ENCODE measurements around a stretch of chr1.

GRCh38 chr1:56447624-56448373, 131.6 kb downstream of the PLPP3 start:
- PRO-cap, 2 experiments, result no peak in any of the 2 experiments

GRCh38 chr1:56450173-56450739, 129.1 kb downstream of the PLPP3 start:
- PRO-cap, 2 experiments, result no peak in any of the 2 experiments

DNA sequence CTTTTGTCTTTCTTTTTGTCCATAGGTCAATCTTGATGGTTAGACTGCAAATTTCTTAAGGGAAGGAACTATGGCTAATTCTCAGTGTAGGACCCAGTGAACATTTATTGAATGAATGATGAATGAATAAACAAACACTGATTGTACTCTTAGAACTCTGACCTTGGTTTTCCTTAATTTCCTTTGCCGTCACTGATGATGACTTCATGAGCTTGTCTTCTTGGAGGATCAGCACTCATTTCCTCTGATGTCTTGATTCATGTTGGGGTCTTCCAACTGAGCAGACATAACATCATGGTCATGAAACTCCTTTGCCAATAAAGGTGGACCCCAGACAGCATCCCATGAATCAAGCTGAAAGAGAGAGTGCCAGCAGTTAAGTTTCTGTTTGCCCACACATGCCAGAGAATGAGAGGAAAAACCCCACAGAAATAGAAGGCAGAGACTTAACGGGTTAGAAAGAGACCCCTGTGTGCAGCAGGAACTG, 96.2 kb downstream of the PLPP3 start:
- PRO-cap, 2 experiments, result no peak in any of the 2 experiments

- PRO-cap, 2 experiments, result no peak in any of the 2 experiments
Observed at GRCh38 chr1:56559696-56560272, 19.6 kb downstream of the PLPP3 start.

DNA sequence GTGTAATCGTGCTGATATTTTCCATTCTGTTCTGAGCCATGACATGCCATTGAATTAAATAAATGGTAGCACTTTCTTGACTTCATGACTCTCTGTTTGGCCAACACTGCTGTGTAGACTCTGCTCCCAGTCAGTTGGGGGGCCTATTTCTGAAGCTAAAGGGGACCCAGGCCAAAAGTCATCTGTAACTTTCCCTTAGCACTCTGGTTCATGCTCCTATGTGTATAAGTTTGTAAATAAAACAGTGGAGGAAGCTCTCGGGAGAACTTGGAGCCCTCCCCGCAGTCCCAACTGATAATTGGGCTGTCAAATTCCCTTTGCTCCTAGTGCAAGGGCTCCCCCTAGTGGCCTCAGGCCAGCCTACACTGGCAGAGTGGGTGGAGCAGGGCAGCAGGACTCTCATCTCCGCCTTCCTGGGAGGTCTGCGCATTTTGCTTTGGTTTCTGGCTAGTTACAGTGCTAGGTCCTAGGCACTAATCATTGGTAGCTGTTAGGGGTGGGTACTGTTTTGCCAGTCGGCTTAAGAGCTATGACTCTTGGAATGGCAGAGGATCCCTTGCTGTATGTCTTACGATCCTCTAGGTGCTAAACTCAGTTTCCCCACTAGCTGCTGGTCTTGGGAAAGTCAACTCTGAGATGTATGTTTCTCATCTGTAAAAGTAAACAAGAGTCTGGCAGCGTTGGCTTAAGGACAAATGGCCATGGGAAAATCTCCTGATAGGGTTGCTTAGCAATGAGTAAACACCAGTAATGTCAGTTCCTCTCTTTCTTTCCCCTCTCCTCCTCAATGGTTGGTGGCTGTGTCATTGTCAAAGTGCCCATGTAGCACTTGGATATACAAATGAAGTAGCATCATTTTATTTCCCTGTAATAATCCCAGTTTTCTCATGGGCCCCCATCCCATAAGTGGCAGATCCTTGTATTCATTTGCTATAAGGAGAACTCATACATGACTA, 2.0 kb upstream of the FYB2 start:
- PRO-cap, 2 experiments, result no peak in any of the 2 experiments

DNA sequence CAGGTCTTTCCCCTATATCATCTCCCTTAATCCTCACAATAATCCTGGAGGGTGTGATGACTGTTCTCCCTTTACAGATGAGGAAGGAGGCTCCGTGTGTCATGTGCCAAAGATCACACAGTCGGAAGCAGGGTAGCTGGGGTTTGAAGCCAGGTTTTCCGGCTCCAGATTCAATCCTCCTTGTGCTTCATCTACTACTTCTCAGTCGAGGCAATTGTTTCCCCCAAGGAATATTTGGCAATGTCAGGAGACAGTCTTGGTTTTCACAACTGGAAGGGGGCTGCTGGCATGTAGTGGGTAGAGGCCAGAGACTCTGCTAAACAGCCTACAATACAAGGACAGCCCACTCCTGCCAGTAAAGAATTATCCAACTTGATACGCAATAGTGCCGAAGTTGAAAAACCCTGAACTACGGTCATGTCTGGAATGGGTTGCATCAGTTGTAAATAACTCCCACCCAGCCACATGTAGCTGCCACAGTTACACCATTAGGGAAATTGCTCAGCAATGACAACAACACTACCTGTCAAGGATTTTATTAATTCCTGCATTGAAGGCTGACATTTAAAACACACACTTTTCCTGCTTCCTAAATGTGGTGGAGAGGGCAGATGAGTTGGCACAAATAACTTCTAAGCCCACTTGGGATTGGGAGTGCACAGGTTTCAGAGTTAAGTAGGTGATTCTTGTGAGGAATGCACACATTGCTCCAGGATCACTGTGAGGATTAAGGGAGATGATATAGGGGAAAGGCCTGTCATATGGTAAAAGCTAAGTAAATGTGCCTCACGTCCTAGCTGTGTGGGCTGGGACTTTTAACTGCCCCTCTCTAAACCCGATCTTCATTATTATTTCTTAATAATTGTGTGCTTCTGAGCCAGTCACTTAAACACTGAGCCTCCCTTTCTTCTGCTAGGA, 54.3 kb downstream of the C8B start:
- PRO-cap, 2 experiments, result no peak in any of the 2 experiments

- PRO-cap, 2 experiments, result no peak in any of the 2 experiments
Observed at GRCh38 chr1:56966804-56967127, 951 bp upstream of the C8B start.

DNA sequence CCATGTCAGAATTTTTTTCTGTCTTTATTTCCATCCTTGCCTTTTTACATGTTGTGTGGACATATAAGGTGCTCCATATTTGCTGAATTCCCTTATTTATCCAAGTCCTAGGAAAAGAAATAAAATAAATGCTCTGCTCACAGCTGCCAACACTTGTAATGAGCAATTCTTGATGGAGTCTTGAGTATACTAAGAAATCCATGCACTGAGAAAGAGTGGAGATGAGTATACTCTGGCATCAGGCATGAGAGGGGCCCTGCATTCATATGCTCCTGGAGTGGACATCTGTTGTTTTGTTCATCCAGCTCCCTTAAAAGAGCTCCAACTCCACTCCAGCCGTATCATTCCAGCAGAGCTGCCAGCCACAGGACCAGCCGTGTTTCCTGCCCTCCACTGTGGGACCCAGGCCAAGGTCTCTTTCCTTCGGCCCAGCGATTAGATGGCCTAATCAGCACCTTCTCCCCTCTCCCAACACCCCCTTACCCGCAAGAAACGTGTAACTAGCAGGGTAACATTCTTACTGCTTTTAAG, 144.6 kb downstream of the OMA1 start:
- PRO-cap, 2 experiments, result no peak in any of the 2 experiments

DNA sequence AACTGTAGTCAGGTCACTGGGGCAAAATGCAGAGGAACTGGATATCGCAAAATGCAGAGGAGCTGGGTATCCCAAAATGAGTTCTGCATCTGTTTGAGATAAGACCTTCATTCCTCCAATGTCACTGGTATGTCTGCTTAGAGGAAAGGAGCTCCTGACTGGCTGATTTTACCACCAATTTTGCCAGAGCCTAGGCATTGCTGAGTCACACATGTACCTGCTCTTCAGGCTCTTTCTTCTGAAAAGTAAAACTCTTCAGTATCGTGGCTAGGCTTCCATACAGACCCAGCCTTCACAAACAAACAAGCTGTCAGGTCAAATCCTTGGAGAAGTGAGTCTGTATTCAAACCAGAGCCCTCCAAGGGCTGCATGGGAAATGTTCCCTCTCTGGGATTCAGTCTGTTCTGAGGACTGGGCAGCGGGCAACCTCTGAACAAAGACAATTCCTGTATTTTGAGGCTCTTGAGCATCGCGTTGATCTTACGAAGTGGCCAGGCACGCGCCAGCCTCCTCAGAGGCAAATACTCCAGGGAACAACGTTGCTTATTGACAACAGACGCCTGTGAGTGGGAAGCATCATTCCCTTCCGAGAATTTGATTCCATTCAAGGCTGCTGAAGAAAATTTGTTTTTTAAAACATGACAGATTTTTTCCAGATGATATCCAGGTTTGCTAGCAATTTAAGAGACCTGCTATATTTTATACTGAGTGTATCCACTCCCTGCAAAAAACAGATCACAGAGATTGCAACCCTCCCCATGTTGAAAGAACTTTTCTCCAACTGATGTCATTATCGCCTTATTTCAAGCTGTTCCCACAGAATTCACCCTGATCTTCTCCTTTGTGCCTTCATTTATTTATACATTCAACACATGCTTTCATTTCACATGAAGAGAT, 20.0 kb upstream of the TACSTD2 start:
- PRO-cap, 2 experiments, result no peak in any of the 2 experiments

DNA sequence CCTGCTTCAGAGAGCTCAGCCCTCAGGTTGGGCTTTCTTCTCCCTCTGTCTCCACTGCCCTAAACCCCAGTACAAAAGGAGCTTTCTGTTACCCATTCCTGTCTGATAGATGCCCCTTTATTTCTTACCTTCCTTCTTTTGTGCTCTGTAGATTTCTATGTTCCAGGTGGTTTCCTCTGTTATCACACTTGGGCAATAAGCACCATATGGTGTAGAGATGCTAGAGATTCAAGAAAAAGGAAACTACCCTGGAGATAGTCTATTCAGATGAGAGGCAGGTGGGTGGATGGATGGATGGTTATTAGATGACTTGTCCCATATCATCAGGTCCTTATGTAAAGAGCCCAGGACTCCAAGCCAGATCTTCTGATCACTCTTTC, 40.2 kb upstream of the TACSTD2 start:
- PRO-cap, 2 experiments, result no peak in any of the 2 experiments

GRCh38 chr1:58659358-58660097, 40.3 kb downstream of the MYSM1 start:
- PRO-cap, 2 experiments, result no peak in any of the 2 experiments

- PRO-cap, 2 experiments, result no peak in any of the 2 experiments
Observed at GRCh38 chr1:58755072-58756089, 28.5 kb downstream of the JUN start.

DNA sequence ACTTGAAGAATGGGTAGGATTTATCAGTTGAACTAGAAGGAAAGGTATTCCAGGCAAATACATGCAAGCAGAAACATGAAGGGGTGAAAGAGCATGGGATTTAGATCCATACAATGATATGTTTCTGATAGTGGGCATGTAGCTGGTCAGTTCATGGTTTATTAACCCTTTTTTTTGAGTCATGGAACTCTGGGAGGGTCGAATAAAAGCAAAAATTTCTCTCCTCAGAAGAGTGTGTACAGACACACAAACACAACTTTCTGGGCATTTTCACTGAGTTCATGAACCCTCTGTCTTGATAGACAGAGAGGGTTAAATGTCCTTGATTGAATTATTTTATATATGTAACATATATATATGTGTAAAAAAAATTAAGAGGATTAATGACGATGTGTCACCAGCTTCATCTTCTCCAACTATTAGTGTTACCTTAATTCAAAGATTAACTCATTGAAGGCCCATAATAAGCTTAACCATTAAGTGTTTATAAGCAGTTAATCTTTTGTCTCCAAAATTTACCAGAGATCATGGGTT, 4.7 kb downstream of the JUN start:
- PRO-cap, 2 experiments, result no peak in any of the 2 experiments

DNA sequence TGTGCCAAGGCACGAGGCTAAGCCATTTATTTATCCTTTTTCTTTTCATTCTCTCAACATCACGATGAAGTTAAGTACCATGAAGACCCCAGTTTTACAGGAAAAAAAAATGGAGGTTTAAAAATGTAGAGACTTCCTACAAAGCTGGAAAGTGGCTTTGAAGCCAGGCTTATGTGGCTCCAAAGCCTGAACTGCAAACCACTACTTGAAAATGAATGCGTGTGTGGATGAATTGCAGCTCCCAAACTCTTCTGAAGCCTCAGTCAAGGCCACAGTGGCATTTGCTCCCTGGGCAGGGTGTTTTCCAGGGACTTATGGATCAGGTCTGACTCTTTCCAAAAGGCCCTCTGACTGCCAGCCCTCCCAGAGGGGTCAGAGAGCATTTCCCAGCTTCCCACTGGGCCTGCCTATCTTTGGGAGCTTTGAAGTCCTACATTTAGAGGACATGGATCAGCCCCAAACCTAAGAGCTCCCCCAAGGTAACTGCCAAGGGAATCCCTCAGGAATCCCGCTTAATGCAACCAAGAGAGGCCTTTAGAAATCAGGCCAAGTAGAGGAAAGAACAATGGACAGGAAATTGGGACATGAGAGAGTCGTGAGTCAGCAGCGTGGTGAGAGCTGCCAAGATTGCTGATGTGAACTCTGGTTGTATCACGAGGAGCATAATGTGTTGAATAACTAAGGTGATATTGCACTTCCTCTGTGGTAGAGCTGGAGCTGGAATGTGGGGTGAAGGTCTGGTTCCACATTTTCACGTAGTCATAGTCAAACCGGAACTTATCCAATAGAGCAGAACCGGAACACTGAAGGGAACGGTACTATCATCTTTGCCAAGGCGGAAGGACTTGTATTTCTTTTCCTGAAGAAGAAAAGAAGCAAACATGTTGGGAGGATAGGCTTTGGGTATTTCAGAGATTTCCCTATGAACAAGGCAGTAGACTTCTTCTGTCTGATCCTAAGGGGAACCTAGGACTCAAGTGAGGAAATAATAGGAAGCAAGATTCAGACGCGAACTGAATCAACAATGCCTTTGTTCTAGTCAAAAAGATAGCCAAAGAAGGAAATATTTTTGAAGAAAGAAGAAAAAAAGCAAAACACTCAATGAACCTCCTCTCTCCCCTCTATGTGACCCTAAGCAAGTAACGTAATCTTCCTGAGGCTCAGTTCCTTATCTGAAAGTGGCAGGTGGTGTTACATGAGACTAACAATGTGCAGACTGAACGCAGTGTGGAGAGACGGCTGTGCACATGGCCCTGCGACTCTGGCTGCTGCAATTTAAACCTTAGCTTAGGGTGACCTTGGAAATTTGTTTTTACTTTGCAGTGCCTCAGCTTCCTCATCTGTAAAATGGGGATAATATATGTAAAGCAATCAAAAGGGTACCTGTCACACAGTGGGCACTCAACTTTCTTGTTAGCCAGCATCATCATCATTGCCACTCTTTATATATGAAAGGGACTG, 99.6 kb upstream of the JUN start:
- PRO-cap, 2 experiments, result no peak in any of the 2 experiments

- PRO-cap, 2 experiments, result no peak in any of the 2 experiments
Observed at GRCh38 chr1:58968290-58969141, 184.7 kb upstream of the JUN start.

GRCh38 chr1:59124108-59124548, 172.8 kb upstream of the FGGY start:
- PRO-cap, 2 experiments, result no peak in any of the 2 experiments

DNA sequence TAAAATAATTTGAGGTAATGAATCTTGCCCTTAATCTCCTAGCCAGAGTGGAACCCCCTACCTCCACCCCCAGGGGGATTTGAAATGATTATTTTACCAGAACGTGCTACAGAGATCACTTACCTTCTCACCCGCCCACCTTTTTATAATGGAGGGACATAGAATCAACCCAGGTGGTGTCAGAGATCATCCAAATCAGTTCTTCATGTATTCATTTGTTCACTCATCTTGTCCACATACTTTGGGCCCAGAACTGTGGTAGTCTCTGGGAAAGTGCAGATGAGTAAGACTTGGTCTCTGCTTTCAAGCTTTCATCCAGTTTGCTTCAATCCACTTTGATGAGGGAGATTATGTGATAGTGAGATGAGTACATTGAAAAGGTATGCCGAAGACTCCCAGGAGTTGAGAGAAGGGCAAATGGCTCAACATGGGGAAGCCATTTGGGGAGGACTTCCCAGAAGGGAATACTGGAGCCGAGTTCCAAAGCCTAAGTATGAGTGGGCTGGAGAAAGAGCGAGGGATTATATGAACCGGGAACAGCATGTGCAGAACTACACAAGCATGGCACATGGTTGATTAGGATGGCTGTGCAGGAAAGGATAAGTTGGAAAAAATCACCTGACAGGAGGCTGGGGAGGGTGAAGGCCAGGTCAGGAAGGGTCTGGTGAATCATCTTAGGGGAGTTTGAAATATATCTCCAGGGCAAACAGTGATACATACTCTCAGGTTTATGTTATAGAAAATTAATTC, 2.0 kb downstream of the FGGY start:
- PRO-cap, 2 experiments, result no peak in any of the 2 experiments

- PRO-cap, 2 experiments, result no peak in any of the 2 experiments
Observed at GRCh38 chr1:59487362-59487860, 190.5 kb downstream of the FGGY start.

DNA sequence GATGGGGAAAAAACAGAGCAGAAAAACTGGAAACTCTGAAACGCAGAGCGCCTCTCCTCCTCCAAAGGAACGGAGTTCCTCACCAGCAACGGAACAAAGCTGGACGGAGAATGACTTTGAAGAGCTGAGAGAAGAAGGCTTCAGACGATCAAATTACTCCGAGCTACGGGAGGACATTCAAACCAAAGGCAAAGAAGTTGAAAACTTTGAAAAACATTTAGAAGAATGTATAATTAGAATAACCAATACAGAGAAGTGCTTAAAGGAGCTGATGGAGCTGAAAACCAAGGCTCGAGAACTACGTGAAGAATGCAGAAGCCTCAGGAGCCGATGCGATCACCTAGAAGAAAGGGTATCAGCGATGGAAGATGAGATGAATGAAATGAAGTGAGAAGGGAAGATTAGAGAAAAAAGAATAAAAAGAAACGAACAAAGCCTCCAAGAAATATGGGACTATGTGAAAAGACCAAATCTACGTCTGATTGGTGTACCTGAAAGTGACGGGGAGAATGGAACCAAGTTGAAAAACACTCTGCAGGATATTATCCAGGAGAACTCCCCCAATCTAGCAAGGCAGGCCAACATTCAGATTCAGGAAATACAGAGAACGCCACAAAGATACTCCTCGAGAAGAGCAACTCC, 237.1 kb downstream of the FGGY start:
- PRO-cap, 2 experiments, result no peak in any of the 2 experiments

DNA sequence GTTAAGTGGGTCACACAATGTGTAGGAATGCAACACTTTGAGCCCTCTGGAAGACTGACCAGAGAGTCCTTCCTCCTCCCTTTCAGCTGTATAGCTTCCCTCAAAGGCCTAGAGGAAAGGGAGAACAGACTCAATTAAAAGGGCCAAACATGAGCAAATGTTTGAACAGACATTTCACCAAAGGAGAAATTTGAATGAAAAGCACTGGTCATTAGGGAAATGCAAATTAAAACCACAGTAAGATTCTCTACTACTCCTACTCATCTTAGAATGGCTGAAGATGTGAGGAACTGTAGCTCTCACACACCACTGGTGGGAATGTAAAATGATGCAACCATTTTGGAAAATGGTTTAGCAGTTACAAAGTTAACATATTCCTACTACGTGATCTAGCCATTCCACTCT, 253.0 kb upstream of the HOOK1 start:
- PRO-cap, 2 experiments, result no peak in any of the 2 experiments

Data from Metastatic Liver Carcinoma in the Adrenal Gland (tissue), 2 donors.